Subcutaneous adipose tissue (tissue), 3 donors: ENCODE measurements around the genes PPARD and TULP1.

DNA sequence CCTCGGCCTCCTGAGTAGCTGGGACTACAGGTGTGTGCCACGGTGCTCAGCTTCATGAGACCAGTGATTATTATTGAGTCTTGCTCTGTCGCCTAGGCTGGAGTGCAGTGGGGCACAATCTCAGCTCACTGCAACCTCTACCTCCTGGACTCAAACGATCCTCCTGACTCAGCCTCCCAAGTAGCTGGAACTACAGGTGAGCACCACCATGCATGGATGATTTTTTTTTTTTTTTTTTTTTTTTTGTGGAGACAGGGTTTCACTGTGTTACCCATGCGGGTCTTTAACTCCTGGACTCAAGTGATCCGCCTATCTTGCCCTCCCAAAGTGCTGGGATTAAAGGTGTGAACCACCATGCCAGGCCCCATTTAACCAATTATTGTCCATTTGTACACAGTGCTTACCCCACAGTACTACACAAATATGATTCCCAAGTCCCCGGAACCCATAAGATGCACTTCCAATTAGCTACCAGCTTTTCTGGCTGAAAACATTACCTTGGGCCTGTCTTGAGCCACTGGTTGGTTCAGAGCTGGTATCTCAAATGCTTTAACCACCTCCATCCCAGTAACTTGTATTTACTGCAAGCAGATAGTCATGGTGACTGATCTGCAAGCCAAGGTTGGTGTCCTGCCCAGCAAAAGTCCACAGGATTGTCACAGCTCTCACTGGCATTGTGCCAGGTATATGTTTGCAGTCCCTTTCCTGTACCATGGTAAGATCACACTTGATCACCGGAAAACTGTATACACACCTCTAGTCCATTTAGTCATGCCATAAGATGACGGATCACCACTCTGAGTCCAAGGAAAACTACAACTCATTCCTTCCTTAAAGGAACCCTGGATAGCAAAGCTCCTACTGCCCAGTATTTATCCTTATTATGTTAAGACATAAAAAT, 10.0 kb downstream of the RPS10 start:
- PRO-cap = no peak
- RAMPAGE, long total RNA, 3 experiments = no peak in any of the 3 experiments

DNA sequence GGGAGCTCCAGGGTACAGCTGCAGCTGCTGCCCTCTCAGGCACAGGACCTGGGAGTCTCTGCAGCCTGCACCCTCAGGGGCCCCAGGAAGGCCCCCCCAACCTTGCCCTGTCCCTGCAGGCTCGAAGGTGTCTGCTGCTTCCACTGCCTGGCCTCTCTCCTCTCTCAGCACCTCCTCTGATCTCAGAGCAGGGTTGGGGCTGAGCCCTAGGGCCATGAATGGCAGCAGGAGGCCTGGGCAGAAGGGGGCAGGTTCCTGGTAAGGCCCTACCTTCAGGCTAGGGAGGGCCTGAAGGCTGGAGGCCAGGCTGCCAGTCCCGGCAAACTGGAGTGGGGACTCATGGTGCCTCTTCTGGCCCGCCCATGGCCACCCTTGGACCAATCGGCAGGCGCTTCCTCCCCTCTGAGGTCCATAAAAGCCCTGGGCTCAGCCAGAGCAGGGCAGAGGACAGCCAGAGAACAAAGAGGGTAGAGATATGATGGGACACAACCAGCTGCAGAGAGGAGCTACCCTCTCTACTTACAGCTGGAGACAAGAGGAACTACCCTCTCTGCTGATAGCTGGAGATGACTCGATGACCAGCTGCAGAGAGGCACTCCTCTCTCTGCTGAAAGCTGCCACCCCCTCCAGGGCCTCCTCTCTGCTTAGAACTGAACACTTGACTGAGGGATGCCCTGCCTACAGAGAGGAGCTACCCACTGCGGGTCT, 7.8 kb upstream of the PACSIN1 start:
- PRO-cap = no peak
- RAMPAGE, long total RNA, 3 experiments = no peak in any of the 3 experiments

DNA sequence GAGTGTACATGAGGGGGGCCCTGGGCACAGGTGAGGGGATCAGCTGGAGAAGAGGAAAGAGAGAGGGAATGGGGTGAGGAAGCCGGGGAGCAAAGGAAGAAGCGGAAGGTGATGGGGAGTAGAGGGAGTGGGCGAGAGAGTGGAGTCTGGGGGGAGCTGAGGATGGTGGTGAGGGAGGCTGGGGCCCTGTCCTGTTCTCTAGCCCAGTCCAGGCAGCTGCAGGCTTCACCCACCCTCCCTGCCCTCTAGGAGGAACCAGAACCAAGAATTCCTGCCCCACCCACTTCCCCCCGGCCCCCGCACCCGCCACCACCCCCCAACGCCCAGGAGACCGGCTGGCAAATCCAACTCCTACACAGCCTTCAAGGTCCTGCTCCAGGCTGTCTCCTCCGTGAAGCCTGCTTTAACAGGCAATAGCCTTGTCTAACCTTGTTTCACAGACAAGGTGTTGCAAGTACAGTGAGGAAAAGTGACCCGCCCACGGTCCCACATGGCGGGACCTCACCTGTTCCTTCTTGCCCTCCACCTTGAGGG, 2.4 kb downstream of the SPDEF start:
- PRO-cap = no peak
- RAMPAGE, long total RNA, 3 experiments = no peak in any of the 3 experiments

- PRO-cap = no peak
- RAMPAGE, long total RNA, 3 experiments = no peak in any of the 3 experiments
These were observed 382 bp upstream of the SPDEF start for GRCh38 chr6:34556531-34556891.

DNA sequence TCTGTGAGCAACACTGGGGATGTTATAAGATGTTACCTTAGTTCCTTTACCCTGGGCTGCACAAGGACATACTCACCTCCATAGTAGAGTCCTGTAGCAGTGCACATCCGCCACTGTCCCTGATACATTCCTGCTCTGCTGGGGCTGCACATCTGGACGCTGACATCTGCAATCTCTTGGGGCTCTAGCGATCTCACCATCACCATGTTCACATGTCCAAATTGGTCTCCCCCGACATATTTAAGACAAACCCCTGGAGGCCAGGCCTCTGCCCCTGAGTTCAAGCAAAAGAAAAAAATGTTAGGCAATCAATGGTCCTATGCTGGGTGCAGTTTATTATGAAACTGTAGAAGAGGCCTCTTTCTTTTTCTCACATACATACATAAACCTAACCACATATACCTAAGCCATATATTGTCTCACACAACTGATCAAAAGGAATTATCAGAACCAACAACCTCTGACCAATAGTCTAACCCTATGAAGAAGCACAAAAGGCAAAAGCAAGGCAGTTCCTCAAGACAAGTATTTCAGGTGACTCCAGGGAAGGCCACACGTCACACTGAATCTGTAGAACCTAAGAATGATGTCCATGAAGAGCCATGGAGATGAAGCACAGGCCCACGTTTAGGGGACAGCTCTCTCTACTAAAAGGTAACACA, 49.9 kb downstream of the ILRUN start:
- PRO-cap = no peak
- RAMPAGE, long total RNA, 3 experiments = no peak in any of the 3 experiments

DNA sequence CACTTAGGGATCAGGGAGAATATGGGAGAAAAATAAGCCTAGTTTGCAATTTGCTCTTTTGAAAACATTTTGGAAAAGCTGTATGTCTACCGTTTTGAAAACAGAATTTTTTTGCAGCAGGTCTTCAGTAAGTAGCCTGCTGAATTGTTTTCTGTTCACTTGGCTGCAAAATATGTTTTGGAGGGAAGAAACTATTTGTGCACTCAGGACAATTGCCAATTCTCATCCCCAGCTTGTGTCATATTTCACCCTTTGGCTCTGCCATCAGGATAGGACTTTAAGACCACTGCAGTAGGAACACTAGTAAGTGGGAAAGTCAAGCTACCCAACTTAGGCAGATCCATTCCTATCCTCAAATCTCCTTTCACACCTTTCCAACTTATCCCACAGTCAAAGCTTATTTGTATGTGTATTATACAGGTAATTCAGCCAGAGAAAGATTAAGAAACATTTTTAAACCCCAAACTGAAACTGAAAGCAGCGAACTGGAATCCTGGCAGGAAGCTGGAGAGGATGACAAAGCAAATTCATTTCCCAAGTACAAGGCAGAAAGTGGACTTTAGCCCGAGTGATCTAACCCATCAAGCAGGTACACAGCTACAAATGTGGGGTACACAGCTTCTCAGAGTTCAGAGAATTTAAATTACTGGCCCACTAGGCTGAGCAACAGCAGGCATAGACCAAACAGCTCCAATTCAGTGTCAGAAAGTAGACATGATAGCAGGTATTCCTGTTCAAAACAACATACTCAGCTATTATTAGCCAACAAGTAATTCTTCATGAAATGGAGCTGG, 39.3 kb downstream of the ILRUN start:
- PRO-cap = unidirectional peak, plus-strand start at position 548 of the sequence
- RAMPAGE, long total RNA, 3 experiments = no peak in any of the 3 experiments

DNA sequence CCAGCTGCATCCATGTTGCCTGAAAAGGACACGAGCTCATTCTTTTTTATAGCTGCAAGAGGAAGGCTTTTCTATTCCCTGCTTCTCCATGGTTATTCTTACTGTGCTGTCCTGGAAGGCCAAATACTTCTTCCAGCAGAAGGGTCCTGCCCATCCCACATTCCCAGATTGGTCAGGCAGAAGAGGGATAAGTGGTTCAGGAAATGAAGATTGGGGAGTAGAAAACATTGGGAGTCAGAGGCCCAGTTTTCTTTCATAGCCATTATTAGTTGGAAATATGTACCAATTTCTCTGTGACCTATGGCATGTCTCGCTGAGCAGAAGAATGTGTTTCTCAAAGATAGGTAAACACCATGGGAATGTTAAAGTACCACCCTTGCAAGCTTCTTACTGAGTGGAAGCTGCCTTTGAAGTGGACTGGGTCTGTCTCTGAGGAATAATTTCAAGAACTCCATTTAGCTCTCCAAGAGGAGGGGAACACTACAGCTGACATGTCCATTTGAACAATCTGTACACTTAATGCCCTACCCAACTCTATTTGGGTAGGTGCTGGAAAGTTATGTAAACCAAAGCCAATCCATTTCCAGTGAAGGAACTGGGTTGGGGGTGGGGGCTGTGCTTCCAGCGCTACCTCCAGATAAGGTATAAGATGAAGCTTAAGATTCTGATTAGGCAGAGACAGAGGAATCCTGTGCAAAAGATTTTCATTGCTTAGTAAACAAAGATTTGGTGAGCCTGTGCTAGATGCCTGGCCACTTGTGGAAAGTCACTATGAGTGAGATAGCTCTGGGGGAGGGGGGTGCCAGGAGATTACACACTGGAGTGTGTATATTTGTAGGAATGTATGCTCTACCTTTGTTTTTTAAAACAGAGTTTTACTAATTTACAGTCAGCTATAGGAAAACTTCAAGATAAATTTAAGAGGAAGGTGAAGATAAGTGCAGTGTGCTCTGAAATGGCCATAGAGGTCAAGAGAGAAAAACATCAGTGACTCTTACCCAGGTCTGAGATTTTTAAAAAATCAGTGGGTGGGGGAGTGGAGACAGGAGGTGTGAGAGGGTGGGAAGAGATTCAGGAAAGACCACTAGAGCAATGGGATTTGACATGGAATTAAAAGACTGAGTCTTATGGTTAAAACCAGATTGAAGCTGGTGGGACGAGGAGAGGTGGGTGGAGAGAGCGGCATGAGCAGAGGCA, 121.9 kb downstream of the TCP11 start:
- PRO-cap = no peak
- RAMPAGE, long total RNA, 3 experiments = no peak in any of the 3 experiments

DNA sequence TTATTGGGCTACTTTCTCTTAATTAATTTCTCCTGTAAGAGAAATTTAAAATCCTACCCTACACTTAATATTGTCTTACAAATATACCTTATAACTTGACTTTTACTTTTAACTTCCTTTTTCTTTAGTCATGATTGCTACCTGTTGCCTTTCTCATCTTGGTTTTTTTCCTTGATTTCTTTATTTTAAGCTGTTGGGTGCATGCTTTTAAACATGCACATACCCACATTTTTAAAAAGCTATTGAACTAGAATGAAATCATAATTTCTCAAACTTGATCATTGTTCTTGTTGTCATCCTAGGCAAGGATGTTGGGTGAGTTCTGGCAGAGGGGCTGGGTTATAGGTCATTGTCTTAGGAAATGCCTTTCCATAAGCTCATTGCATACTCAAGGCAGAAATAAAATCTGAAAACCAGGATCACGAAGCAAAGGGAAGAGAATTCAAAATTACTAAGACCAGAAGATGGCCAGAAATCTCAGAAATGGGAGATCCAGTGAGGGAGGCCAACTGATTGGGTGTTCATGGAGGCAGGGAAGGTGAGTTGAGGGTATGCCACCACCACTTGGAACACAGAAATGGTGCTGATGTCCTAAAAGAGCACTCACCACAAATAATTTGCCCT, 114.3 kb downstream of the TCP11 start:
- PRO-cap = no peak
- RAMPAGE, long total RNA, 3 experiments = no peak in any of the 3 experiments

DNA sequence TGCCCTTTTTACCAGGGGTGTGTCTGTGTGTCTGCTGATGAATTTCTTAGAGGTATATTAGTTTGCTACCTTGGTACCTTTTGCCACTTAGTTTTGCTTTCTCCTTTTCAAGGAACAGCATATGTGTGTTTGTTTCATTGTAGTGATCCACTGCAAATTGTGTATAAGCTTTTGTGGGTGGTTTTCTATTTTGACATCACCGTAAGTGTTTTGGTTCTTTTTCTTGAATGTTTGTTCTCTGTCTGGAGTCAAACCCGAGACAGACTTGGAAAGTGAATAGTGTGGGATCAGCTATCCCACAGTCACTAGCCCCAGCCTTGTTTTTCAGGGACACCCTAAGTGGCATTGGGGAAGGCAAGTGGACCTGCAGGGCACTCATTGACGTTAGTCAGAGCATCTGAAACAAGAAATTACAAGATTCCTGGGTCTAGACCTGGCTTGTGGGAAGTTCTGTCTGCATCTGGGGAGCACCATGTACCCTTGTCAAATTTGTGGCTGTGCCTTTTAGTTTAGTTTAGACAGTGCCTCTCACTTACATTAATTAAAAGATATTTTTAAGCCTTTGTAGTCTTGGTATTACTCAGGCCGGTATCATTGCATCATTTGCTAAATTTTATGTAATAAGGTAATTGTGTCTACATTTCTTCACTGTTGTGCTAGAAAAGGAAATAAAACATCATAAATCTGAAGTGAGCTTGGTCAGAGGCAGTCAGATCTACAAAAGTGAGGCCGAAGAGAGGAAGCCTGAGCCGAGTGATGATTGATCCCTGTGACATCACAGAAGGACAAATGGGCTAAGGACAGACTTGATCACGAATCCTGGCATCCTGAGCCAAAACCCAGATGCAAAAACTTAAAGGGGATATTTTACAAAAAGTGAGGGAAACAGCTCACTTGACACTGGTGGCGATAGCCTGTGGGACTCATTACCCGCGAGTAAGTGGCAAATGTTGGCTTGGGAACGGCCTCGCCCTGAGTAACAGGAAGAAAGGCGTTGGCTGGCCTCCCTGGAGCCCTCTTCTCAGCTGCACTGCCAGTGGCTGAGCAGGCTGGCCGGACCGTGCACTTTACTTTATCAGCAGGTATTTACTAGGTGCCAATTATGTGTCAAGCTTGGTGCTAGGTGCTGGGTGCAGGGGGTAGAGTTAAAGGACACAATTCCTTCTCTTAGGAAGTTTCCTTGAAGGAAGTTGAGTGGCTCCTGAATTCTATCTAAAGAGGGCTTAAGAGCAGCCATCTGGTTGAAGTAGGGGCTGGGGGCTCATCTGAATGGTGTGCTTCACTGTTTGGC, 106.6 kb downstream of the TCP11 start:
- PRO-cap = unidirectional peak, plus-strand start at position 708 of the sequence
- RAMPAGE, long total RNA, 3 experiments = no peak in any of the 3 experiments

DNA sequence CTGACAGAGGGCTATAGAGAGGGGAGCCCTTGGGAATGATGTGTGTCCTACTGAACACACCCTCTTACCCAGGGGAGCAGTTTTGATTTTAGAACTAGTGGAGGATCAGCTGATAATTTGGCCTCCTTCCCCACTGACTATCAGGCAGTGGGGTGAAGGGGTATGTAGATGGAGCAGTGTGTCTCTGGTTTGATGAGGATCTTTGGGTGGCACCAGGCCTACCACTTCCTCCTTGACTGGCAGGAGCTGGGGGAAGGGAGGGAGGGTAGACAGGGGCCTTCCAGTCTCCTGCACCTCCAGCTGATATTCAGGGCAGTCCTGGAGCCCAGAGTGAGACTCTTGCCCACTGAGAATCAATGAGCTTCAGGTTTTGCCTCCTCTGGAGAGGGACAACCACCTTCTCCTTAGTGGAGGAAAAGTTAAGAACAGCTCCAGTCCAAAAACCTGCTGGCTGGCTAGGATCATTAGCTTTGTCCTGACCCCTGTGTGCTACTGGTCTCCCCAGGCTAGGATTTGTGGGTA, 3.2 kb downstream of the DEF6 start:
- PRO-cap = no peak
- RAMPAGE, long total RNA, 3 experiments = no peak in any of the 3 experiments

GRCh38 chr6:35317604-35318050, 20.0 kb downstream of the DEF6 start:
- PRO-cap = no peak
- RAMPAGE, long total RNA, 3 experiments = start-site peak on the plus strand in 1 of 3 experiments, at chr6:35317829-35317980 at its widest, 8 reads per replicate

DNA sequence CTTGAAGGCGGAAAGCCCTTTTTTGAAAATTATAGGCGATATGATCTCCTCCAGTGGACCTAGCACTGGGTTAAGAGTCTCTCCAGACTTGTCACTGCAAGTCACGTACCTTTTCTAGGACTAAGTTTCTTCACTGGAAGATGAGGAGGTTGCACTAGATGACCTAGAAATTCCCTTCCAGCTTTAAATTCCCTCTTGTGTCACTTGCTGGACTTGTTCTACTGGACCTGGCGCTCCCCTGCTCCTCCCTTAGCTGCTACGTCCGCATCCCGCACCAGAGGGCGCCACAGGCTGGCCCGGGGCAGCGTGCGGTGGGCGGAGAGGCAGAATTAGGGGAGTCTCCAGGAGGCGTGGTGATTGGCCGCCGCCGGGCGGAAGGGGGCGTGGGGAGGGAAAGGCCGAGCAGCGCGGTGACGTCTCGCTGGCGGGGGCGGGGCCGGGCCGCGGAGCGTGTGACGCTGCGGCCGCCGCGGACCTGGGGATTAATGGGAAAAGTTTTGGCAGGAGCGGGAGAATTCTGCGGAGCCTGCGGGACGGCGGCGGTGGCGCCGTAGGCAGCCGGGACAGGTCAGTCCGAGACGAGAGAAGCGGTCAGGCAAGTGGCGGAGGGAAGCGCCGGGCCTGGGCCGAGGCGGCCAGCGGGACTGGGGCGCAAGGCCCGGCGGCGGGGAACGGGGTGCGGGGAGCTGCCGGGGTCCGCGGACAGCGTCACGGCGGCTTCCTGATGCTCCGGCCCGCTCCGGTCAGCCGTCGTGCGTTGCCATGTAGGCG, at the start of gene PPARD:
Gene PPARD (plus strand): TSS at position 444 of the 771 bp plus-strand sequence.
- PRO-cap = unidirectional peak, plus-strand start at position 511 of the sequence; unidirectional peak, plus-strand start at position 571 of the sequence
- RAMPAGE, long total RNA, 3 experiments = start-site peak on the plus strand in 3 of 3 experiments, centred at positions 443 to 500 of the sequence, 31 to 84 reads per replicate

GRCh38 chr6:35362667-35364003, 20.8 kb downstream of the PPARD start:
- PRO-cap = bidirectional peak, plus-strand start at chr6:35363656, minus-strand start at chr6:35363338
- RAMPAGE, long total RNA, 3 experiments = no peak in any of the 3 experiments

GRCh38 chr6:35371021-35371461, 28.7 kb downstream of the PPARD start:
- PRO-cap = no peak
- RAMPAGE, long total RNA, 3 experiments = no peak in any of the 3 experiments

DNA sequence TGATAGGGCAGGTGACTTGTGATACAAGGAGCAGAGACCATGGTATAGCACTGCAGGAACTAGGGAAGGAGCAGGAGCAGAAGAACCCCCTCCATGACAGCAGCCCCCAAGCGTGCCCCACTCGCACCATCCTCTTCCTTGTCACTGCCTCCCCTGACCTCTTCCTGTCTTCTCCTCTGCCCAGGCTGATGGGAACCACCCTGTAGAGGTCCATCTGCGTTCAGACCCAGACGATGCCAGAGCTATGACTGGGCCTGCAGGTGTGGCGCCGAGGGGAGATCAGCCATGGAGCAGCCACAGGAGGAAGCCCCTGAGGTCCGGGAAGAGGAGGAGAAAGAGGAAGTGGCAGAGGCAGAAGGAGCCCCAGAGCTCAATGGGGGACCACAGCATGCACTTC, 41.3 kb upstream of the FANCE start:
- PRO-cap = no peak
- RAMPAGE, long total RNA, 3 experiments = no peak in any of the 3 experiments

DNA sequence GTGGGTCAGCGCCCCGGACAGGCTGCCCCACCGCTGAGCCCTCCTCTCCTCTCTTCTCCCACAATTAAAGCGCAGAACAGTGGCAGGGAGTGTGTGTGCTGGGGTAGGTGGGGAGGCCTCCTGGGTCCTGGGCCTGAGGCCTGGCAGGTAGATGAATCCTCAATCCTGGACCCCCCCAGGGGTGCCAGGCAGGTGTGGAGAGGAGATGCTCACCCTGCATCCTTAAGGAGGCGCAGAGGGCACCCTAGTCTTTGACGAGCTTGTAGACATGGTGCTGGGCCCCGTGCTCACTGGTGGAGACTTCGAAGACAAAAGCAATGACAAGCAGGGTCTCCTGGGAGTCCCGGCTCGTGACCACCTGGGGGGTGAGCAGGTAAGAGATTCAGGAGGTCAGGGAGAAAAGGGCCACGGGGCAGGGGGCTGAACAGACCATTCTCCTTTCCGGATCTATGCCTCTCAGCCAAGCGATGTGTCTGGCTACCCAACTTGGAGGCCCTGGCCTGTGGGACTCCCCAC, 6.7 kb downstream of the RPL10A start:
- PRO-cap = no peak
- RAMPAGE, long total RNA, 3 experiments = no peak in any of the 3 experiments

DNA sequence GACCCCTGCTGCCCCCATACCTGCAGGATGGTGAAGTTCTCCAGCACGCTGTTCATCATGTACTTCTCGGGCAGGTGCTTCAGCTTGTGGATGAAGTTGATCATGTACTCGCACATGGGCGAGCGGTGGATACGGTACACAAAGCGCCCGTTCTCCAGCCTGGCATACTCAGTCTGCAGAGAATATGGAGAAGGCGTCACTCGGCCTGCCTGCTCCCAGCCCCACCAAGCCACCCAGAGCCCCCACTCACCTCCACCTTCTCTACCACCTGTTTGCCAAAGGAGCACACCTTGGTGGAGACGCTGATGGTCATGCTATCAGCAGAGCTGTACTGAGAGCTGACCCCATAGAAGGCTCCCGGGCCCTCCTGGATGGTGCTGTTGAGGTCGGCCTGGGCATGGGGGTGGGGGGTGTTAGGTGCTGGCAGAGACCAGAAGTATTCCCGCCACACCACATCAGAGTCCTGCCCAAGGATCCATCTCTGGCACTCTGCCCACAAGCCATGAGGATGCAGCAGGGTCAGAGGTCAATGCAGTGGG, 7.2 kb downstream of the RPL10A start:
- PRO-cap = no peak
- RAMPAGE, long total RNA, 3 experiments = no peak in any of the 3 experiments

DNA sequence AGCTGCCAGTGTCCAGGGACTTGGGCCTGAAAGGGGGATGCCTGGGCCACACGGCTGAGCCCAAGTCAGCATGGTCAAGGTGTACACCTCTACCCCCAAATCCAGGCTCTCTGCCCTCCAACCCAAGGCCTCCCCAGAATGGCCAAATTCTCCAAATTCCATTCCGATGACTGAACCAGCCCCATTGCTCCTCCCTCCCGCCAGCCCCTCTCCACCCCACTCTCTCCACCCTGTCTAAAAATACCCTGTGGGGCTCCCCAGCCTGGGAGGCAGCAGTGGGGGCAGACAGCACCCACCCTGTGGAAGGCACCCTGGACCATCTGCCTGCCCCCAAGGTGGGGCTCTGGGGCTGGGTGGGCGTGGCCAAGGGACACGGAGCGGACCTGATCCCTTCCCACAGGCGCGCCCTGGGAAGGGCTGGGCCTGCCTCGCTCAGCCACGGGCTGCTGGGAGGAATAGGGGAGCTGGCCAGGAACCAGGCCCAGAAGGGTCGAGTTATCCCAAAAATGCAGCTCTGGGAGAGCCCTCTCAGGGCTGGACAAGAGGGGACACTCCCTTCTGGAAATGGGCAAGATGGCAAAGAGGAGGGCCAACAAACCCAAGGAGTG, 11.4 kb downstream of the TEAD3 start:
- PRO-cap = bidirectional peak, plus-strand start at position 414 of the sequence, minus-strand start at position 318 of the sequence
- RAMPAGE, long total RNA, 3 experiments = no peak in any of the 3 experiments

GRCh38 chr6:35512612-35513337, at the start of gene TULP1:
Gene TULP1, minus strand, starts transcription at chr6:35512896.
- PRO-cap = no peak
- RAMPAGE, long total RNA, 3 experiments = no peak in any of the 3 experiments

- PRO-cap = no peak
- RAMPAGE, long total RNA, 3 experiments = no peak in any of the 3 experiments
These were observed 52.3 kb upstream of the TULP1 start for GRCh38 chr6:35564704-35565670.